Hair follicular keratinocyte (primary cell): ENCODE measurements around a stretch of chr17.

- RAMPAGE, long total RNA = no peak
Observed at GRCh38 chr17:50657575-50658320, 23.1 kb downstream of the ABCC3 start.

DNA sequence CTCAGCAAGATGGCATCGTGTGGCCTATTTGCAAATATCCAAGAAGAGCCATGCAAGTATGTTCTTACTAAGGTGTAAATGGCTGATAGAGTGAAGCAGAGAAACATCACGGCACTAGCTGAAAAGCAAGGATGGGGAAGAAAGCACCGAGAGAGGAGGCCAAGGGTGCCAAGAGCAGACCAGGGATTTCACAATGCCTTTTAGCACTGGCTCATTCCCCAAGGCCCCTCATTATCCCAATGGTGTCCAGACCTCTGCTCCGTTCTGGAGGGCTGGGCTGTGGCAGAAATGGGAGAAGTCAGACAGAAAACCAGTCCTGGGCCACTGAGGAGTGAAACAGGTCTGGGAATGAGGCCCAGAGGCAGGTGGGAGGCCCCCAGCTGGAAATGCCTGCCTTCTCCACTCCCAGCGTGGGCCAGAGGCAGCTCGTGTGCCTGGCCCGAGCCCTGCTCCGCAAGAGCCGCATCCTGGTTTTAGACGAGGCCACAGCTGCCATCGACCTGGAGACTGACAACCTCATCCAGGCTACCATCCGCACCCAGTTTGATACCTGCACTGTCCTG is 20.5 kb downstream of the ANKRD40 start:
- RAMPAGE, long total RNA = no peak

GRCh38 chr17:50740906-50741470 is 21.6 kb downstream of the LUC7L3 start:
- RAMPAGE, long total RNA = no peak

- RAMPAGE, long total RNA = no peak
Observed at GRCh38 chr17:50745143-50746098, 21.9 kb downstream of the ANKRD40CL start.

DNA sequence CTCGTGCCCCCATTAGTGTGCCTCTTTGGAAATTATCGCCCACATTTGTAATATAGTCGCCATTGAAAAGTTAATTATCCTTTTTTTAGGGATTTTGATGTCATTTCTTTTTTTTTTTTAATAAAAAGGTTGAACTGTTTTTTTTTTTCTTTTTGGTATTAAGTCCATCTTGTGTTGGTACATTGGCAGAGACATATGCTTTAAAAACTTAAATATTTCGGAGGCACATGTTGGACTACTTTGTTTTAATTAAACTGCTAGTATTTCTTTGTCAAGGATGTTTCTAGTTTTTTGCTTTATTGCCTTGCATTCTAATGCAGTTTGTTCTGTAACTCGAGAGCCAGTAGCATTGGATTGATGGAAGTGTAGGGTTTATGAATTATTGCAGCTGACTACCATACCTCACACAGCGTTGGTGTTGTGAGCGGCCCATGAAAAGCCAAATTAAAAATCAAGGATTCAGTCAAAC is 16.4 kb downstream of the ANKRD40CL start:
- RAMPAGE, long total RNA = no peak

GRCh38 chr17:50916216-50917149 is 50.3 kb upstream of the TOB1 start:
- RAMPAGE, long total RNA = no peak

GRCh38 chr17:50942180-50942876 is 76.2 kb upstream of the TOB1 start:
- RAMPAGE, long total RNA = no peak

DNA sequence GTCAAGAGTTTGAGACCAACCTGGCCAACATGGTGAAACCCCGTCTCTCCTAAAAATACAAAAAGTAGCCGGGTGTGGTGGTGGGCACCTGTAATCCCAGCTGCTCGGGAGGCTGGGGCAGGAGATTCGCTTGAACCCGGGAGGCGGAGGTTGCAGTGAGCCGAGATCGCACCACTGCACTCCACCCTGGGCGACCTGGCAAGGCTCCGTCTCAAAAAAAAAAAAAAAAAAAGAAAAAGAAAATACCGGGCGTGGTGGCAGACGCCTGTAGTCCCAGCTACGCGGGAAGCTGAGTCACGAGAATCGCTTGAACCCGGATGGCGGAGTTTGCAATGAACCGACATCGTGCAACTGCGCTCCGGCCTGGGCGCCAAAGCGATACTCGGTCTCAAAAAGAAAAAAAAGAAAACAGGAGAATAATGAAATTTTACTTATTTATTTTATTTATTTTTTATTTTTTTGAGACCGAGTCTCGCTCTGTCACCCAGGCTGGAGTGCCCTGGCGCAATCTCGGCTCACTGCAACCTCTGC is 1.5 kb upstream of the NME1 start:
- RAMPAGE, long total RNA = no peak

GRCh38 chr17:51260663-51261378 is 475 bp downstream of the UTP18 start:
- RAMPAGE, long total RNA = no peak

DNA sequence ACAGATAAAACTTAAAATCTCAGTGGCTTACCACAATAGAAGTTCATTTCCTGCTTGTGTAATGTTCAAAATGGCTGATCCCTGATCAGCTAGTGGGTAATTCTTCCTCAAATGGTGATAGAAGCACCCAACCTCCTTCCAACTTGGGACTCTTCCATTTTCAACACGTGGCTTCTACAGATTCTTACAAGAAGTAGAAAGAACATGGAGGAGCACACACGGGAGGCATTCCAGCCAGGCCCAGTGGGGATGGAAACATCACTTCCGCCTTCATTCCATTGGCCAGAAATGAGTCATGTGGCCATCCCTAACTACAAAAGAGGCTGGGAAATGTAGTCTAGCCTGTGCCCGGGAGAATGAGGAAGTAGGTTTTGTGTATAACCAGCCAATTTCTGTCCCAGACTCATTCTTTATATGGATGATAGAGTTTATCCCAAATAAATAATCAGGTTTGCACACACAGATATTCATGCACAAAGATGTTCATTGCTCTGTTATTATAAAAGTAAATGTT is 112.3 kb downstream of the UTP18 start:
- RAMPAGE, long total RNA = no peak

DNA sequence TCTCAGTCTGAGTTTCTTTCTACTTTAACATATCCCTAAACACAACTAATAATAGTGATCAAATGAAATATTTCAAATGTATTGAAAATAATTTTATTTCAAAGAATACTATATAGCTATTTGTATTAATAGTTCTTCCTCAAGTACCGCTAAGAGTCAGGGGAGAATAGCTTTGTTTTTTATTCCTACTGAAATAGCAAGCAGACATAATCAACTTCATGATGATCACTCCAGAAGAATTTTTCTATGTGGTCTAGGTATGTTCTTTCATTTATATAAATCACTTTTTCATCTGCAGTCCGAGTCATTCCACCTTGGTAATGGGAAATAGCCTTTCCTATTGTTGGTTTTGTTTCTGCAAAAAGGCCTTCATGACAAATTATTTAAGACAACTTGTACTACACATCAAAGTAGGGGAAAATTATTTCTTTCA is 453.7 kb upstream of the CA10 start:
- RAMPAGE, long total RNA = no peak

DNA sequence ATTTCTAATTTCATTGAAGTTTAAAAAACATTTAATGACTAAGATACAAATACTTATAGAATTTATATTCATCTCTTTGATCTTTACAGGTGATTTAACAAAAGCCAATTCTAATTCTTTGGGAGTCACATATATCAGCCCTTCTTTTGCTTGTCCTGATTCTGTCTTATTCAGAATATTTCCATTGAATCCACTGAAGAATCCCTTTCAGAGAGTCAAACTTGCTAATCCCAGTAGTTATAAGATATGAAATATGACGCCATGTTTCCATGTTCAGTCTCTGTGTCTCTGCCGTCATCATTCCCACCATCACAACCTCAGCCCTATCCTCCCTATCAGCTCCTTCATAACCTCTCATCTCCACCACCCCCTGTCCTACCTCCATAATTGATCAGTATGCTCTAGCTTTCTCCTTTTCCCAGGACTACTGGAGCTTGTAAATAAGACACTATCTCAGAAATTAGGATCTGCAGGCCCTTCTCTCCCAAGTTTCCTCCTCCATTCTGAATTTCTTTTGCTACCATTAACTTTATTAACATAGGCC is 159.9 kb upstream of the TOM1L1 start:
- RAMPAGE, long total RNA = no peak

DNA sequence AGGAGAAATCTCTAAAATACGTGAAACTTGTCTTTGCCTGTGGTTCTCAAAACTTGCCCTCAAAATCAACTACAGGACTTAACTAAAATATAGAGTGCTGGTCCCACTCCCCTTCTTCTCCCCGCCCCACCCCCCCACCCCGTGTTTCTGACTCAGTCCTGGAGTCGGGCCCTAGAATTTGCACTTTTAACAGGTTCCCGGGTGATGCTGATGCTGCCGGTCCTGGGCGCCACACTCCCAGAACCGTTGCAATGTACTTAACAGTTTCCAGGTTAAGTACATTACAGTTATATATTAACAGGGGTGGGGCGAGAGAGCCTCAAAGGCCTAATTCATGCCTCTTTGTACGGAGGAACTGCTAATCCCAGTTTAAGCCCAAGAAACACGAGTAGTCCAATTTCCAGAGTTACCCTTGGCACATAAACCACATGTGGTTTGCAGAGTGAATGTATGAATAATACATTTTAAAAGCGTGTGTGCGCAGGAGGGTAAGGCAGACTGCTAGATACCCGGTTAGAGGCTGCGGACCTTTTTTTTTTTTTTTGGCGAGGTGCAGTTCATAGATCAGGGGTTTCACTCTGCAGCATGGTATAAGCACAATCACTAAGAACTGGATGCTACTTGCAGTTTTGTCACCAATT is 866 bp downstream of the COX11 start:
- RAMPAGE, long total RNA = no peak

GRCh38 chr17:55237939-55238904 is 26.5 kb upstream of the HLF start:
- RAMPAGE, long total RNA = no peak

DNA sequence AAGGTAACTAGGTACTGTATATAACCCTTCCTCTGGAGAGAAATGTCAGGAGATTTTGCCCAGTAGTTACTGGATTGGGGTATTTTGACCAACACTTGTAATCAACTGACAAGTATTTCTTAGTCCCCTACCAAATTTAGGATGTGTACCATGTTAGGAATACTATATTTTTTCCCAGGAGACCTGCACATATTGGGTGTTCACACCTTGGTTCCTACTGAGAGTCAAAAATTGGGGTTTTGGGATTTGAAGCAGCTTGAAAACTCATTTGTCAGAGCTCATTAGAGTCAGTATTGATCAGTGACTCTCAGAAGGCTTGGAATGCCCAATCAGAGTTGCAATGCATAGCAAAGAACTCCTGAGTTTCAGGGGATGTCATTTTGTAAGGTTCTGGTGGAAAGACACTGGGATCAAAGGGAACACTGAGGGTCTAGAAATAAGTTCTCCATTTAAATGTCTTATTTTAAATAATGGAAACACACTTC is 5.1 kb downstream of the HLF start:
- RAMPAGE, long total RNA = no peak

GRCh38 chr17:55444848-55445455 is 23.3 kb upstream of the MMD start:
- RAMPAGE, long total RNA = no peak

DNA sequence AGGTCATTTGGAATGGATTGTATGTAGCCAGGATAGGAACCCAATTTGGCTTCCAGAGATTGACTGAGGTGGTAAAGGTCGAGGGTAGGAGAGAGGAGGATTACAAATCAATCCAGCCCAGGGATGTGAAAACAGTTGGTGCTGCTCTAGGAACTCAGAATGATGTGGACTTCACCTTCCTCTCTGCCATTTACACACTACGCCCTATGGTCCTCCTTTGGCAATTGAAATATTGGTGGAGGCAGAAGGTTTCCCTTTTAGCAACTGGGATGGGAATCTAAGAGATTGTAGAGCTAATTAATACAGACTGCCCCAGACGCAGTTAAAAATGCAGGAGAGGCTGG is 108.5 kb upstream of the MMD start:
- RAMPAGE, long total RNA = no peak

DNA sequence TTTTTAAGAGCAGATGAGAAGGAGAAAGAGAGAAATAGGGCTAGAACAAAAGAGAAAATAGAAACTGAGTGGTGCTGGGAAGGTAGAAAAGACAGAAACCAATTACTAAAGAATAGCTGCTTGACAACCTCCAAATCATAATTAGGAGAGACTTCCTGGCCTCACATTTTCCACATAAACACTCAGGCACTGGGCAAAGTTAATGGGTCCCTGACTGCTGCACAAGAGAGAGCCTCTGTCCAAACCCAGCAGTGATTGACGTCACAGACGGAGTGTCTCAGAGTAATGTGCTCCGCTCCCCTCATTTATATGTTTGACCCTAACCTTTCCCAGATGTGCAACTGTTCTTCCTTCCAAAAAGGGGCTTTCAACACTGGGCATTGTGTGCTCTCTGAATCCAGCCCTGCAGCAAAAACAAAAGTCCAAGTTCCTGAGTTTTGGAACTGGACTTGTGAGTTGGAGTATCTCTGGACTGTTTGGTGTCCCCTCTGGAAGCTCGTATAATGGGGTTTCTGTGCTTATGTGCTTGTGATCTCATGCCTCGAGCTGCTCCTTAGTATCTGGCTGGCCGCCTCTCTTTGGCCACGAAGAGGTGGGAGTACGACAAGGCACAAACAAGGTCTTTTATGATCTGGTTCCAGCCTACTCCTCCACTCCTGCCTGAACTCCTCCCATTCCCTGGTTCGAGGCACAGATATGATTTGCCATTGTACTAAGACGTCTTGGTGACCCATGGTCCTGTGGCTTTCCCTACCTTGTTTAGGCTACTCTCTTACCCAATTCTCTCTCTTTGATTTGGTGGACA is 135.0 kb downstream of the TMEM100 start:
- RAMPAGE, long total RNA = no peak

DNA sequence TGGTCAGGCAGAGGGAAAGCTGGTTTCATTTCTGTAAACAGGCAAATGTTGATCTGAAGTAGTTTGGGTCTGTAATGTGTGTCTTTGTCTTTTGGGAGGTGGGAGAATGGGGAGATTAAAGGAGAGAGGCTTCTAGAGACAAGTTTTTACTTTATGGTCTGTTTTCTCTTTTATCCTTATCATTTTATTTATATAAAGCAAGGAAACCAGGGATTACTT is 289 bp downstream of the ANKFN1 start:
- RAMPAGE, long total RNA = no peak

DNA sequence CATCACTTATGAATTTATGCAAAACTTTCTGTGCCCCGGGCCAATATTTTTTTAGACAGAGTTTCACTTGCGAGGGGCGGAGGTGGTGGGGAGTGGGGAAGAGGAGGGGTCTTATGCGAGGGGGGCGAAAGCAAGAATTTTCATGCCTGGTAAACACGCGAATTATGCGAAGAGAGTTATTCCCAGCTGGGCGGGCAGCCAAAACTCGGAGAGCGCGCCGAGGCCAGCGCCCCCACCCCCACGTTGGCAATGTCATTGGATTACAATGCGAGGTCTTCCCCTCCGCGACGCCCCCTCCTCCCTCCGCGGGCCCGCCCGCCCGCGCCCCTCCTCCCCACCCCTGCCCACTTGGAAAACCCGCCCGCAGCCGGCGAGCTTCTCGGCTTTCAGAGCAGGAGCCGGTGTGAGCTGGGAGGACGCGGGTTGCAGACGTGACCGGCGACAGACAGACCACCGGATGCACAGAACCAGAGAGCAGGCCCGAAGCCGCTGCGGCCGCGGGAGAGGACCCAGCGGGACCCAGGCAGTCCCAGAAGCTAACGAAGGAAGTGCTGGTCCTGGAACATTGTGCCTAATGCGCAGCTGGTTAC is 4.0 kb downstream of the NOG start:
- RAMPAGE, long total RNA = no peak